Left ventricle myocardium (tissue), 1 donor: ENCODE measurements around a stretch of chr9.

DNA sequence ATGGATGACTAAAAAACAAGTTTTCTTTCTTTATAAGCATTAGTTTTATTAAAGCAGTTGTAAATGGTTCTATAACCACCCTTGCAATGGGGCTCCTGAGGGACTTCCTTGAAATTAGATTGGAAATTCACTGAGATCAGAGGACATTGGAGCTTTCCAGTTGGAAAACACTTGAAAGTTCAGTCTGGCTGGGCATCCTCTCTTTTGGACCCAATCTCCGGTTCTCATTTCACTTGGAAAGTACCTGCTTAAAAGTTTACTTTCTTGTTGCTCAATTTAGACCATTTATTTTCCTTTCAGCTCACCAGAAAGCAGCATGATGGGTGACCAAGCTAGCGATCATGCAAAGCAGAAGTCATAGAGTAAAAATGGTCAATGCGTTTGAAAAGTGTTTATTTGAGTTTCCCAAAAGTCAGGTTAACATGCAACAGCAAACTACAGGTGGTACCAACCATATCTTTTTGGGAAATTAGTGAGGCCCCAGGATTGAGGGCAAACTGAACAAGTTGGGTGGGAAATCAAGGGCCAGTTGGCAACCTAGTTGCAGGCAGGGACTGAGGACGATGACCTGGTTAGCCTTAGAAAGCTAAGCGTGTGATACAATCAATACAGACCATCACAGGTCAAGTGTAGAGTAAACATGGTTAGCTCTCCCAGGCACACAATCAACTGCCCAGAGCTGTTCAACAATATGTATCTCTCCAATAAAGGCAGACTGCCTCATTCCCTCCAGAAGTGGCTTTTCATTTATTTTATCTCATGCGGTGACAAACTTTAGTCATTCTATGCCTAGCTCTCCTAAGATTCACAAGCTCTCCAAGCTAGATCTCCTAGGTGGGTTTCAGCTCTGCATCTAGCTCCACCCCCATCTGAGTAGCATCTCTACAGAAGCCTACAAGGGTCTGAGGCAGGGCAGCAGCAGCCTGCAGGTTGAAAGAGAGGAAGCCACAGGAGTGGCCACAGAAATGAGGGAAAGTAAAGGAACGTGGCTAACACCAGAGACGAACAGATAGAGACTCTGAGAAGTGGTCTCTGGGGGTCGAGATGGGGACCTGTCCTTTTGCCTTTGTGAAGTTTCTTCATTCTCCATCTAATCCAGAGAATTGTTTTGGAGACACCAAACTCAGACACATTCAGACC, 136.9 kb downstream of the UGCG start:
- PRO-cap = no peak

DNA sequence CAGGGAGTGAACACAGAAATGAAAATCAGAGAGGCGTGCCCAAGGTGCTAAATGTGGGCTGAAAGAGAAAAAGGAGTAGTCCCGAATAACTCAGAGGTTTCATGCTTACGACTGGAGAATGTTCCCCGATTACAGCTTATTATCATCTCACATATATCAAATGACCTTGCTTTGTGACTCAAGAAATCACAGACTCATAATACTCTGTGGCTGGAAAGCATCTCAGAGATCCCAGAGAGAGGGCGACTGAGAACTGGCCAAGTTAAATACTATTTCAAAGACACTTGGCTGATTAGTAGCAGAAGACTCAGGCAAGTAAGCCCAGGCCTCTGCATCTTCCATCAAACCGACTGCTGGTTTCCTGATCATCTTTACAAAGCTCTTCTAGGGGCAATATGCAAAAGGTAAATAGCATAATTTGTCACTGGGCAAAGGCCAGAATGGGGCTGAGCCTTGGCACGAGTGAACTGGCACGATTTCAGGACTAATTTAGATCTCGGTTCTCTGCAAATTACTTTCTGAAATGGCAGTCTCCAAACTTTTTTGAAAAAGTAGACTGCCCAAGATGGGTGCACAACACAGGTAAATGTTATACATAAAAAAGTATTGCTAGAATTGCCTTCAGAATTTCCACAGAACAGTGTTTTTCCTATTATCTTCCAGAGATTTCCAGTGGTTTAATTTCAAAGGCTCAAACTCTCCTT, 125.8 kb downstream of the SUSD1 start:
- PRO-cap = no peak

DNA sequence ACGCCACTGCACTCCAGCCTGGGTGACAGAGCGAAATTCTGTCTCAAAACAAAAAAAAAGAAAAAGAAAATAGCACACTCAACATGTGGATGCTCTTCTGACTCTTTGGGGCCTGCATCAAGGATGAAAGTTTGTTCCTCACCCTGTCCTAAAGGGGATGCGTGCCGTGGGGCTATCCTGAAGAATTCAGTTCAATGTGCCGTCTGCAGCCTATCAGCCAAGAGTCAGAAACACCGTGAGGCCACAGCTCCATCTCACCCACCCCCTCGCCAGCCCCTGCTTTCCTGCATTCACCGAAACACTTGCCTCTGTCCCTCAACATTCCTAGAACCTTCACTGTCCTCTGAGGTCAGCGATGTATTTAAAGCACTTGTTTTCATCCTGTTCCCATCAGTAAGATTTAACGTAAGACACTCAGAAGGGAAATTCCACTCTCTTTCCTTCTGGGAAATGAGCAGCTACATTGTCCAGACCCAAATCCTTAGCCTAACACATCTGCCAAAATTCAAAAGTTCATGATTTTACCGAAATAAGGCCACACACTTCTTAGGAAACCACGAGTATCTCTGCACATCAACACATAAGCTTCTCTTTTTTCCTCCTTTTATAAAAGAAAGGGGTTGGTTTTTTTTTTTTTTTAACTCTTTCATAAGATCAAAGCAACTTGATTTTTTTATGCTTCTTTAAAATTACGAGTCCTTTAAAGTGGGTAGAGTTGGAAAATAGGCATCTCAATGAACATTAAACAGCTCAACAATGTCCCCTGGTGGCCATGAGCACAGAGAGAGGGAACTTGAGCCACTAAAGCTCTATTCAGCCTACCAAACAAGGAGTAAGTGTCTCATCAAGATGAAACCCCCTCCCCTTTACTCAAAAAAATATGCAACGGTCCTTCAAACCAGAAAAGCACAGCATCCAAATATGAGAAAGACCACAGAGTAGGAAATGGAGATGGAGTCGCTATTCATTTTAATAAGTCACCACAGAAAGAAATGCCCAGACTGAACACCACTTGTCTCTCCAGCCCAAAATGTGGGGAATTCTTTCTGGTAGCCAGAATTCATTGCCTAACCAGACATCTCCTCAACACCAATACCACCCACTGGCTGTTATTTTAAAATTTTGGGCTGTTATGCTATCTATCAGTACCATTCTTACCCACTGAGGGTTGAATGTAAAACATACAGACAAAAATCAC, 100.5 kb downstream of the SUSD1 start:
- PRO-cap = no peak

DNA sequence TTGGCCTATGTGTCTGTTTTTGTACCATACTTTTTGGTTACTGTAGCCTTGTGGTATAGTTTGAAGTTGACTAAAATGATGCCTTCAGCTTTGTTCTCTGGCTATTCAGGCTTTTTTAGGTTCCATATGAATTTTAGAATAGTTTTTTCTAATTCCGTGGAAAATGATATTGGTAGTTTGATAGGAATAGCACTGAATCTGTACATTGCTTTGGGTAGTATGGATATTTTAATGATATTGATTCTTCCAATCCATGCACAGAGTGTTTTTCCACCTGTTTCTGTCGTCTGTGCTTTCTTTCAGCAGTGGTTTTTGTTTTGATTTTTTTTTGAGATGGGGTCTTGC, 29.2 kb upstream of the SUSD1 start:
- PRO-cap = no peak

GRCh38 chr9:112332799-112333214, 612 bp downstream of the PTBP3 start:
- PRO-cap = bidirectional peak, plus-strand start at chr9:112333111, minus-strand start at chr9:112332955

GRCh38 chr9:112348135-112349465, 15.2 kb upstream of the PTBP3 start:
- PRO-cap = unidirectional peak, plus-strand start at chr9:112348566

- PRO-cap = no peak
These were observed 9.1 kb downstream of the KIAA1958 start for GRCh38 chr9:112495686-112496142.

DNA sequence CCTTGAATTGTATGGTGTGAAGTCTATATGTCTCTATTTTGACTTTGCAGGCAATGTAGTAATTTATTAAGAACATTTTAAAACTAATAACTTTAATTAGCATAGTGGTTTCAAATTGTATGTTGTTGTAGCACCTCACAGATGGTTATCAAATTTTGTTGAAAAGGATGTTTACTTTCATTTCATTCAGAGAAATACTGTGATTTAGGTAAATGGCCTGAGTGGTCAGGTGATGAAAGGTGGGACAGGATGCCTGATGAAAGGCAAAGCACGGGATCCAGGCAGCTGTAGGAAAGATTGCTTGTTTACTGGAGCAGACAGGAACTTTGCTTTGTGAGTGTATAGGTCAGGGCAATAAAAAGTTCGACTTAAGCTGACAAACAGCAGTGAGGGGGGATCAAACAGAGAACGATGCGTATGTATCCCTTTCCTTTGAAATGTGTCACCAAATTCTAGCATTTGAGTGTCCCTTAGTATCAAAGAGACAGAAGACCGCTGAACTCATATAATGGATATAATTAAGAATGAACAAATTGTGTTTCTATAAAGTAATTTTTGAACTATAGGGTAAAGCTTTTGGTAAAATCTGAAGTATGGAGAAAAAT, 19.0 kb downstream of the KIAA1958 start:
- PRO-cap = no peak

DNA sequence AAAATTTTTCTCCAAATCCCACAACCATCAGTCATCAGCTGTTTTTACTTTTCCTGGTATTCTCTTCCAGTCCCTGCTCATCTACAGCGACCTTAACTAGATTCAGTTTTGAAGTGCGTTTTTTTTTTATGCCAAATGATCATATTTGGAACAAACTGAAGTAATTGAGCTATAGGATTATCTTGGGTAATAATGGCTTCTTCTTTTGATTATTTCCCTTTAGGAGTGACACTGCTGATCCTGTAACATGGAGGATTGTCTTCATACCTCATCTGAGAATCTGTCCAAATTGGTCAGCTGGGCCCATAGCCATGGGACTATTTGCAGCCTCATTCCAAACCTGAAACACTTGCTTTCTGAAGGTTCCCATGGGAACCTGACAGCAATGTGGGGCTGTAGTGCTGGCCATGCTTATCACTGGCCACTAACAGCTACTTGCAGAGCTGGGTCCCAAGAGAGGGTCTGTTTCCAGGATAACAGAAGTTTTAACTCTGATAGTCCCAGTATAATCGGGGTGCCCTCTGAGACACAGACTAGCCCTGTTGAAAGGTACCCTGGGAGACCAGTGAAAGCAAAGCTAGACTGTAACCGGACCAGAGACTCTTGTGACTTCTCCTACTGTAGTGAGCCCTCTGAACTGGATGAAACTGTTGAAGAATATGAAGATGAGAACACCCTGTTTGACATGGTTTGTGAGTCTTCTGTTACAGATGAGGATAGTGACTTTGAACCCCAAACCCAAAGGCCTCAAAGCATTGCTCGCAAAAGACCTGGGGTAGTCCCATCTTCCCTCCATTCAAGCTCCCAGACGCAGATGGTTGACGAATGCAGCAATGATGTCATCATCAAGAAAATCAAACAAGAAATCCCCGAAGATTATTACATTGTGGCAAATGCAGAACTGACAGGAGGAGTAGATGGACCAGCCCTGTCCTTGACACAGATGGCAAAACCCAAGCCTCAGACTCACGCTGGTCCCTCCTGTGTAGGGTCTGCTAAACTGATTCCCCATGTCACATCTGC, 87.5 kb downstream of the KIAA1958 start:
- PRO-cap = no peak

DNA sequence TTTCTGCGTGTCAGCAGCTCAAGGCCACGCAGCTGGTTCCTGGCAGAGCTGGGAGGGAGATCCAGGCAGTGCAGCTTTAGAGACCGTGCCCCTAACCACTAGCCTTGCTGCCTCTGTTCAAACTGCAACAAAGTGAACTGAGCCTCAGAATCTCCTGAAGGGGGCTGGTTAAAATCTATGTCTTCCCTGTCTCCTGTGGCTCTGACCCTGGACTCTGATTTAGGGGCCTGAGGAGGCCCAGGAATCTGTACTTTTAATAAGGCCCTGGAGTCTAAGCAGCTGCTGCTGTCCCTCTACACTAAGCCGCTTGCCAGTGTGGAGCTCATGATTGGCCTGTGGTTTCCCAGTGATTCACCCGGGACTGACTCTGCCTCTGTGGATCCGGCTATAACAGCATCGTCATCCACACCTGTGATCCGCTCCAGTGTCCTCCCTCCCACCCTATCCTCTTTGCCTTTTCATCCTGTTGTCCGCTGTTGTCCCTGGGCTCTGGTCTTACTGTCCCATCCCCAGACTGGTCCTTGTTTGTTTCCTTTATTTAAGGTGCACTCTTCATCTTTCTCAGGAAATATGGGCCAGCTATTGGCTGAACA, 3.6 kb downstream of the SLC31A2 start:
- PRO-cap = no peak

DNA sequence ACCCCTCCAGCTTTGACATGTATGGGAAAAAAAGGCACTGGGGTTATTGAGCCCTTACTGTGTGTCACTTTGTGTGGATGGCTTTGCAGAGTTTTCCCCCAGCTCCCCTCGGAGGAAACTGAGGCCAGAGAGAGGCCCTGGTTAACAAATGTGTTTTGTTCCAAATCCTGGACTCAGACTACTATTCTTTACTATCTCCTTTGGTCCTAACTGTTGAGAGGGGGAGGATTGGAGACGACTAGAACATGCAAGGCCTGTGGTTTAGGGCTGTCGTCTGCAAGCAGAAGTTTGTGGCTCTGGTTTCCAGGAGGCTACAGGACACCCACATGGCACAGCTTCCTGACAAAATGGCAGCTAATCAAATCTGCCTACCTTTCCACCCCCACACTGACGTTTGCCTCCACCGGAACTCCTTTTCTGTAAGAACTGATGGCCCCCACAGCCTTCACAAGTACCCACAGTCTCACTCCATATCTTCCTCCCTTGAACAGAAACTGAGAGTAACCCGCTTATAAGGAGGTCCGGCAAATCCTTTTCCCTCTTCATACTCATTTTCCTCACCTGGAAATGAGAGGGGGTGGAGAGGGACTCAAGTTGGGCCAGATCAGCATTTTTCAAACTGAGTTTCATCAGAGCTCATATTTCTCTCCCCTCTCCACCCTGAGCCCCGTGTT, 5.1 kb downstream of the SLC31A2 start:
- PRO-cap = no peak

GRCh38 chr9:113219844-113220246, 1.2 kb downstream of the FKBP15 start:
- PRO-cap = no peak

DNA sequence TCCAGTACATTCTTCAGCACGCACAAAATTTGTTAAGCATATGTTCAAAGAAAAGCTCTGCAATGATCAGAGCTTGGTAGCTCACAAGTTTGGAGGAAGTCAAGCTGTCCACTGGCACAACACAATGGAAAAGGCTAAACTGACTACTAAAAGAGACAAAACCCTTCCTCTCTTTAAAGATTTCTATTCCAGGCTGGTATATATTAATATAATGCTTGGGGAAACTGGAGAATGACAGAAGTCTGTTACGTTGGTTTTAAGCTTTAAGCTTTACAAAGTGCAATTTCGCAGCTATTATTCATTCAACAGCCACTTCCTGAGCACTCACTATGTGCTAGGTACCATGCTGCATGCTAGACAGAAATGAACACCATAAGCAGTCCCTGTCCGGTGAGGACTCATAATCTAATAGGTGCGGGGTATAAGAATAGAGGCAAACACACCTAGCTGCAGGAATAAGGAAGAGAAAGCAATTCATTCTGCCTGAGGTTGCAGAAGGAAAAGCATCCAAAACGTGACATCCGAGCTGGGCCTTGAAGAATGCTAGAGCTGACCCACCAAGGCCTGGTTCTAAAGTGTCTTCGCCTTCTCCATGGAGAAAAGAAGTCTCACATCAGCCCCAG, 719 bp downstream of the FKBP15 start:
- PRO-cap = no peak

DNA sequence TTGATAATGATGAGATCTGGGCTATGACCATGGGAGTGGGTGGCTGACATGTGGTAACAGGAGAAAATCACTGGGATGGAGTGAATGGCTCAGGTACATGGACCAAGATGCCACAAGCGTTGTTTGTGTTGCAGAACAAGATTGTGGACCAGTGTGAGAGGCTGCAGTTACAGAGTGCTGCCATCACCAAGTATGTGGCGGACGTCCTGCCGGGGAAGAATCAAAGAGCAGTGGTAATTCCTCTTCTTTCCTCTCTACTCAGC, 4.7 kb downstream of the BSPRY start:
- PRO-cap = no peak

DNA sequence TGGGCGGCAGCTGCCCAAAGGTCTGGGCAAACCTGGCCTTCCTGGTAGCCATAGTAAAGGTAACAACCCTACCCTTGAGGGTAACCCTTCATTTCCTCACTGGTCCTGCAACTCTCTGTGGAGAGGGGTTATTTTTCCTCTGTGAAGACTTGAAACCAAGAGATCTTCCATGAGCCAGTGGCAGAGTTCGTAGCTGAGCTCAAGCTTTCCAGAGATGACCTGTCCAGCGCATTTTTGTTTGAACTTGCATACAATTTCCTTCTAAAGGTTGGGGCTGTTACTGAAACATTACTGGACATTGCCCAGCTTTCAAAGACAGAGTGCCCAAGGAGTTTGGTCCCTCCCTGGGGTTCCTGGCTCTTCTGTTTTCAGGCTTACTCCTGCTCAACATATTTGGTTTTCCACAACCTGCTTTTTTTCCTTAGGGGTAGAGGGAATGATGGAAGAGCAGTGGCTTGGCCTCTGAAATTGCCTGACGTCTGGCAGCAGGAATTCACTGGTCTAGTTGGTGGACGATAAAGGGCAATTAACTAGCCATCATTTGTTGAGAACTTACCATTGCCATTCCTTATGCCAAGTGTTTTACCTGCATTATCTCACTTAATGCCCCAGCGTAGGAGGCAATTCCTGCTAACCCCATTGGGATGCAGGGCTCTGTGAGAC, 1.1 kb downstream of the RGS3 start:
- PRO-cap = no peak

DNA sequence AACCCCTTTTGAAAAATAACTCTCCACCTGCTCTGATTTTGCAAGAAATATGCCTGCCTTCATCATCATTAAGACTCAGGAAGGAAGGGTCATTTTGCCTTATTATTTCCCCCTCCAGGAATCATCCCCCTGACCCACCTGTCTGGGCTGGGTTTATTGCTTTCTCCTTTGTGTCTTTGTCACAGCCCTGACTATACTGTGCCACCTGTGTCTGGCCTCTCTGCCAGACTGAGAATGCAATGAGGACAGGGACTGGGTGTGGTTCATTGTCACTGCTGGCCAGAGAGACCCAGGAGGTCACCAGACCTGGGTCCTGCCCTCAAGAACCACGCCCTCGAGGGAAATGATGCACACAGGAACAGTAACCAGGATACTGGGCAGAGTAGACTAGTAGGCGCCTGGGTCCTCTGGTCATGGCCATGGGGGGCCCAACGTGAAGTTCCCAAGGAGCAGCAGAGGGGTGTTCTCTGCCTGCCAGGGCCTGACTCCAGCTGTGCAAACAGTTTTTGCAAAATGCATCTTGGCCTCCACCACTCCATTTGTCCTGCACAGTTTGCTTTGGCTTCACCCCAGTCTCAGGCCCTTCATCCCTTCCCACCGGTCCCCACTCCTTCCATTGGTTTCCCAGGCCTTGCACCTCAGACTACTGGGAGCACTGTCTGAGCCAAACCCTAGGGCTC, 17.7 kb downstream of the RGS3 start:
- PRO-cap = no peak

DNA sequence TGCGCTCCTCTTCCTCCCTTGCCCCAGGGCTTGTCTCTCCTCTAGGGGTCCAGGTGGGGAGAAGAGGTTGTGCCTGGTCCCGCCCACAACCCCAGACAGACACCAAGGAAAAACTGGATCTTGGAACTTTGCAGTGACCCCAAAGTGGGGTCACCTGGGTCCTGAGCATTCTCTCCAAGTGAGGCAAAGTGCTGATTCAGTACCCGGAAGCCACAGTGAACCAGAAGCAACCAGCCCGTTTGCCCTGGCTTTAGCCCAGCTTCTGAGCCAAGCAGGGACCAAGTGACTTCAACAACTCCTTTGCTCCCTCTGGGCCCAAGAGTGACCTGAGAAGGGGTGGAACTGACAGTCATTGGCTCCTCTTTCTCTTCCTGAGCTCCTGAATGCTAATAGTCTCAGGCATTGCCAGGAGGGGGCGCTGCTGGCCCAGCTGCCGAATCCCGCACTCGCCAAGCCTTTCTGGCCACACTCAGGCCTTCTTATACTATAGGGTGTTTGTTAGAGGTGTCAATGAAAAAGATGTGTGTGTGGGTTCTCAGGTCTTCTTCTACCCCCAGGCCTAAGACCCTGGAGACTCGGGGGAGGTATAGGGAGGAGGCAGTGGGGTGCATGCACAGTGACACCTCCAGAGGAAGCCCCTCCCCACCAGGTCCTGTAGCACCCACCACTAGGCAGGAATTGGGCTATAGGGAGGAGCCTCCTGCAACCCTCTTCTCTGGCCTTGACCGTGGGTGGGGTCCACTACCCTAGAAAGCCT, 128.1 kb downstream of the RGS3 start:
- PRO-cap = no peak

GRCh38 chr9:113619418-113619960, 156.0 kb downstream of the RGS3 start:
- PRO-cap = no peak

- PRO-cap = no peak
These were observed 157.9 kb downstream of the RGS3 start for GRCh38 chr9:113621248-113621978.

DNA sequence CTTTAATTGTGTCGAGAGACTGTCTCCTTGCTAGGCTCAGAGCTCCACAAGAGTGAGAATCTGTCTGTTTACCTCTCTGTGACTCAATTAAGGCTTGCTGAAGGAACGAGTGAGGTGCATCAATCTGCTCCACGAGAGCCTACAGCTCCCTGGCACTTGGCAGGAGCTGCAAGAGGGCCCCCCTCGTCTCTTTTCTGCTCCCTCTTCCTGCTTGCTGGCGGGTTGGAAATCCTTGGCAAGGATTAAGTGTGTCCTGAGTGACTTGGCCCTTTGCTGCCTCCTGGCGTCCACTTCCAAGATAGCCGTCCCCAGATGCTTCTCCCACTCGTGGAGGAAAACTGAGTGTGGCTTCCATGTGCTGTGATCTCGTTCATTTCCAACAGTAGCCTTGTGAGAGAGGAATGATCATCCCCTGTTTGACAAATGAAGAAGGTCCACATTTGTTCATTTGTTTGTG, 191.8 kb downstream of the RGS3 start:
- PRO-cap = unidirectional peak, minus-strand start at position 199 of the sequence